ENCODE measurements around the genes SRGAP3 and TADA3.

- PRO-cap: bidirectional peak, plus-strand start at chr3:5189278, minus-strand start at chr3:5189267
- RRBS, 2 experiments: no CpG with 5 or more reads among the region's 6 CpGs
Observed at GRCh38 chr3:5189220-5189527, 1.7 kb downstream of the EDEM1 start.

DNA sequence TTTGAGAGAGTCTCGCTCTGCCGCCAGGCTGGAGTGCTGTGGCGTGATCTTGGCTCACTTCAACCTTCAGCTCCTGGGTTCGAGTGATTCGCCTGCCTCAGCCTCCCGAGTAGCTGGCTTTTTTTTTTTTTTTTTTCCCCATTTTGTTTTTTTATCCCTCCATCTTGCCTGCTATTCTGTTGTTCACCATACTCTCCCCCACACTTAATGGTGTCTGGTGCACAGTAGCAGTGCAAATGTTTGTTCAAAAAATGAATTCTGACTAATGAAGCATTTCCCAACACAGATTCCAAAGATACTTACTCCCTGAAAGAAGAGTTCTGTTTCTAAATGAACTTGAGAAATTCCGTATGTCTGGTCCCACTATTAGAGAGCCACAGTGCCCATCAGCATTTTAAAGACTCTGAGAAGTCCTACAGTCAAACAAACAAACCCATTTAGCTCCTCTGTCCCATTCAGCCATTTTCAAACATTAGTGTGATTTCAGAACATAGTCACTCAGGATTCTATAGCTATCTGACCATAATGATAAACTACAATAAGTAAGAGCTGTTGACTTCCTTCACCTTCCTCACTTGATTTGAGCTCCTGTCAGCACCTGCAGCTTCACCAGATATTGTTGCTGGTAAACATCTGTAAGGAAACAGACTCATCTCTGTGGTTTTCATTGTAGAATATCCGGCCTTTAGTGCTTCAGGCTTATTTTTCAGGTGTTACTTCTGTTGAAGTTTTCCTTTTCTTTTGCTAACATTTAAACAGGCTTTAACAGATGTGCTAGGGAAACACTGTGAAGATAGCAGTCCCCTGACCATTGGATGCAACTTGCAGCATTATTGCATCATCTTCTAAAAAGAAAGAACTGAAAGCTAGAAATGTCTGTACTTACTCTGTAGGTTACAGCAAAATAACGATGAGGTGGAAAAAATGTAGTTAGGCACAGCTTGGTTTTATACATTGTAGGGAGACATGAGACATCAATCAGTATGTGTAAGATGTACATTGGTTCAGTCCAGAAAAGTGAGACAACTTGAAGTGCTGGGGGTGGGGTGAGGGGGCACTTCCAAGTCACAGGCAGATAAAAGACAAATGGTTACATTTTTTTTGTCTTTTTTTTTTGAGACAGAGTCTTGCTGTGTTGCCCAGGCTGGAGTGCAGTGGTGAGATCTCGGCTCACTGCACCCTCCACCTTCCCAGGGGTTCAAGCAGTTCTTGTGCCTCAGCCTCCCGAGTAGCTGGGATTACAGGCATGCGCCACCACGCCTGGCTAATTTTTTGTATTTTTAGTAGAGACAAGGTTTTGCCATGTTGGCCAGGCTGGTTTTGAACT, 9.9 kb downstream of the EDEM1 start:
- PRO-cap: no peak
- RRBS, 2 experiments: no CpG with 5 or more reads among the region's 13 CpGs

DNA sequence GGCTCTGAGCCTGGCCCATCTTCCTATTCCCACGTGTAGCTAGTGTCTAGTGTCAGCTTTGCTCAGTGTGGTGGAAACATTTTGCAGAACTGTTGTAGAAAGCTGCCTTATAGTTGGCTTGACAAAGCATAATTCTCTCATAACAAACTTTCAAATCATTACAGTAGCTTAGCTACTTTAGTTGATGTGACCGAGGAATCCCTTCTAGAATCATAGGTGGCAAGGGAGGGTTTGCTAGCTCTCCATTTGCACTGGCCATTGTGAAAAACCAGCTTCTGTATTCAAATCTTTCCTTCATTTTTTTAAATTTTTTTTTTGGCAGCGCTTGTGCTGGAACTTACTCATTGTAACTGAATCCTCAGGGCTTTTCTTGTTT, 31.0 kb downstream of the EDEM1 start:
- PRO-cap: no peak
- RRBS, 2 experiments: no CpG with 5 or more reads among the region's 3 CpGs

DNA sequence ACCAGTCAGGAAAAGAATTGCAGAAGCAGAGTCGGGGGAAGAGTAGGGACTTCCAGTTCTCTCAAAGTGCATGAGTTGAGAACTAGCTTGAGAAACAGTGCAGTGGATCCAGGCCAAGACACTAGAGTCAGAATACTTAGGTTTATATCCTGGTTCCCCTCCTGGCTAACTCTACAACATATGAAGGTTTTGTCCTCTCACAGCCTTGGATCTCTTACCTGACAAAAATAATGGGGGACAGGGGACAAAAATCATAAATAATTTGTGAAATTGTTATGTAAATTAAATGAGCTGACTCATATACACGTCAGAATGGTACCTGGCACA, 150.0 kb downstream of the GRM7 start:
- PRO-cap: no peak
- RRBS, 2 experiments: no CpG with 5 or more reads among the region's 2 CpGs

DNA sequence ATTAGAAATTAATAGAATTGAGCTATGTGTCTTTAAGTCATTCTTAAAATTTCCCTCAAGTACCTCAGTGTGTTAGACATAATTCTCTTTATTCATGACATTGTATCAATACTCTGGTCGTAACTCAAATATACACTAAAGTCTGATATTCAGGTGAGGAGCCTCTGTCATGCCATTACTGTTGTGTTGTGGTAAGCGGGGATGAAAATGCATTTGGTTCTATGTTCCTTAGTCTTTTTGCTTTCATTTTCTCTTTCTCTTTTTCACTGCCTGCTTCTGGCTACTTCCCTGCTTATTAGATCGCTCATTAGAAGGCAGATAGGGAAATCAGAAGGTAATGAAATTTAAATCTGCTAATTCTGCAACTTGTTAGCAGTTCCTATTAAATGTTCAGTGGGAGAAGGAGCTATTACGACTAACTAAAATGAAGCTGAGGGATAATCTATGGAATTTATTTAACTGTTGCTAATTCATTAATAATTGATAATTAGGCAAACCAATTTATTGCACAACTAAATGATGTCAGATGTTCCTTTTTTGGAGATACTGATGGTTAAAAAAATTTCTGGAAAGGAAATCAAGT, 345.1 kb downstream of the GRM7 start:
- PRO-cap: no peak
- RRBS, 2 experiments: no CpG with 5 or more reads among the region's 4 CpGs

- PRO-cap: no peak
- RRBS, 2 experiments: no CpG with 5 or more reads among the region's 6 CpGs
Observed at GRCh38 chr3:8451494-8452010, 50.1 kb upstream of the LMCD1 start.

GRCh38 chr3:8611227-8611690, 33.3 kb downstream of the SSUH2 start:
- PRO-cap: no peak
- RRBS, 2 experiments: 95 to 96% methylated on average over 2 of the region's 17 CpGs

DNA sequence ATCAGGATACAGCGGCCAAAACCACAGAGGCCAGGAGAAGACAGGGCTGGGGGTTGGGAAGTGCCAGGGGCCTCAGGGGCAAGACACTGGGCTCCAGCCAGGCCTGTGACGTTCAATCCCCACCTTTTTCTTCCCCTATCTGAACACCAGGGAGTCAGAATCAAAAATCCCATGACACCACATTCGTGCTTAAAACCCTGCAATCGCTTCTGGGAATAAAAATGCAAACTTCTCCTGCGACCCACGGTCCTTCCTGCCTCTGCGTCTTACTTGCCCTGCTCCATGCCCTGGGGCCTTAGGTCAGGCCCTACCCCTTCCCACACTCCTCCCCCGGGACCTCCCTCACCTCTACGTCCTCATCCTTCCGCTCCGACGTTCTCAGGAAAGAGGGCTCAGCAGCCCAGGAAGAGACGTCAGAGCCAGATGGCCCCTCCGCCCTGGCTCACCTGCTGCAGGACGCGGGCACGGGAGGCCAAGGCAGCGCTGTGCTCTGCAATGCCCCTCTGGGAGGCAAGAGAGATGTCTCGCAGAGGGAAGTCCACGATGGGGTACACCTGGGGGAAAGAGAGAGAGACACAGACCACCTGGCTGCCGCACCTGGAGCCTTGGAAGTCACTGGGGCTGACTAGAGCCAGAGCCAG, 21.4 kb downstream of the SSUH2 start:
- PRO-cap: no peak
- RRBS, 2 experiments: no CpG with 5 or more reads among the region's 21 CpGs

DNA sequence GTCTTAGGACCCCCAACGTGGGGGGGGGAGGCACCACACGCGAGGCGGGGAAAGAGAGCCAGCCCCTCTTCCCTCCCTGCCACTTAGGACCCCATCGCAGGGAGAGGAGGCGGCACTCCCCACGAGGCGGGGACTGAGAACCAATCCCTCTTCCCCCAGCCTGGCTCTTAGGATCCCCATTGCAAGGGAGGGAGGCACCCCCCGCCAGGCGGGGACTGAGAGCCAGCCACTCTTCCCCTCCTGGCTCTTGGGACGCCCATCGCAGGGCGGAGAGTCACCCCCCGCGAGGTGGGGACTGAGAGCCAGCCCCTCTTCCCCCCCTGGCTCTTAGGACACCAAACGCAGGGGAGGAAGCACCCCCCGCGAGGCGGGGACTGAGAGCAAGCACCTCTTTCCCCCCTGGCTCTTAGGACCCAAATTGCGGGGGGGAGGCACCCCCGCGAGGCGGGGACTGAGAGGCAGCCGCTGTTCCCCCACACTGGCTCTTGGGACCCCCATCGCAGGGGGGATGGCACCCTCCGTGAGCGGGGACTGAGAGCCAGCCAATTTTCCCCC, 34.2 kb upstream of the SSUH2 start:
- PRO-cap: no peak
- RRBS, 2 experiments: no CpG with 5 or more reads among the region's 27 CpGs

- PRO-cap: no peak
Observed at GRCh38 chr3:8904952-8905151, 58.4 kb downstream of the RAD18 start.

GRCh38 chr3:8981567-8982107, 18.4 kb upstream of the RAD18 start:
- PRO-cap: no peak
- RRBS, 2 experiments: no CpG with 5 or more reads among the region's 11 CpGs

- PRO-cap: no peak
- RRBS, 2 experiments: no CpG with 5 or more reads among the region's 3 CpGs
Observed at GRCh38 chr3:9045895-9046239, 82.6 kb upstream of the RAD18 start.

DNA sequence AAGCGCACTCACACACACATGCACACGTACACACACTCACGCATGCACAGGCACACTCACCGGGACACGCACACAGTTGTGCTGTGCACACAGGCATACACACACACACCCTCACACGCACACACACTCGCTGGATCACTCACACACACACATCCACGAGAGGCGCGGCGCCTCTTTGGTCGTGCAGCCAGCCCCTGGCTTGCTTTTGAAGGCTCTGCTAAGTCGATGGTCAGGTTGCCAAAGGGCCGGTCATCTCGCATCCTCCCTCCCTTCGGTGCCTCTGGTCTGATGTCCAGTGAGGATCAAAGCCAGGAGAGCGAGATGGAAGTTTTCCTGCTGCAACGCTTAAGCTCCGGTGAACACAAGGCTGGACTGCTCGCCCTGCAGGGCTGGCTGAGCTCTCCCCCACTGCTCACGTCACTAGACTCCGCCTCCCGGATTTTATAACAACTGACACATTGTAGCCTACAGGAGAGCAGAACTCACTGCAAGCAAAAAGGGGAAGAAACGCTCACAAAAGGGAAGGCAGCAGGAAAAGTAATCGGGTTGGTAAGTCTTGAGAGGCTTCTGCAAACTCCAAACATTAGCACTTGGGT, at the start of gene SRGAP3:
TSS of gene SRGAP3 (minus strand) at position 374 of the 596 bp plus-strand sequence.
- PRO-cap: unidirectional peak, plus-strand start at position 124 of the sequence; bidirectional peak, plus-strand start at position 478 of the sequence, minus-strand start at position 363 of the sequence
- RRBS, 2 experiments: under 1 to 2% methylated on average over 6 of the region's 25 CpGs

DNA sequence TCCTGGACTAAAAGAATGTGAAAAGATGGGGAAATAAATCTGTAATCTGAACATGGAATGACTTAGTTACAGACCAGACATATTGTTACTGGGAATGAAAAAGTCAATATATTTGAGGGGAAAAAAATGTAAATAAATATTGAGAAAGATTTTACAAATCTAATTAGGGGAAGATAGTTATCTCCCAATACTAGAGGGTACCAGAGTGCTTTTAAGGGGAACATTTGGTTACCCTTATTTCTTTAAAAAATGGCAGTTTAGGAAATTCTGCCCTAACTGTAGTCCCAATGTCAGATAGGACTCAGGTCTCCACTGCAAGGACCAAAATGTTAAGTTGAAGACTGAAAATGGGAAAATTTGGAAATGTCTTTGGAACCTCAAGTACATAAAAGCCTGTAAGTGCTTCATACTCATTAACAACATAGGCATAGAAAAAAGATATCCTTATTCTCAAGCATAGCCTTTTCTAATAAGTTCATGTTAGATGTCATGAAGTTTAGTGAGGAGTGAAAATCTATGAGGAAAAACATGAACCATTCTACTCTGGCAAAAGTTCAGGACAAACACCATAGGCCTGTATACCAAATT, 10.6 kb upstream of the SETD5 start:
- PRO-cap: no peak

GRCh38 chr3:9389415-9390754, 7.5 kb upstream of the SETD5 start:
- PRO-cap: no peak
- RRBS, 2 experiments: no CpG with 5 or more reads among the region's 9 CpGs

DNA sequence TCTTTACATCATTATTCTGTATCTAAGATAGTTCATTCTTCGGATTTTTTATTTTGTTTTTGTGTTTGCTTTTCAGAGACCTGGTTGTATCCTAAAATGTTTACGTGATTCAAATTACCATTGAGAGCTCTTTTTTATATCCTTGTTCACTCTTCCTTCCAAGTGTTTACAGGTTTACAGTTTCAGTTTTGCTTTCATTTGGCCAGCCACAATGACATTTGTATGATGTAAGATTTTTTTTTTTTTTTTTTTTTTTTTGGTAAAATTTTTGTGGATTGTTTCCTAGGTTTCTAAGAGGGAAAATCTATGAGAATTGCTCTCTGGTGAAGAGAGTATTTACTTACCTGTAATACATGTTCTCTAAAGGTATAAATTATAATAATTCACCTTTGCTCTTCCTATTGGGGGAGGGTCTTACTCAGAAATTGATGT, 55.0 kb downstream of the SETD5 start:
- PRO-cap: no peak
- RRBS, 2 experiments: no CpG with 5 or more reads among the region's 2 CpGs

- PRO-cap: no peak
- RRBS, 2 experiments: no CpG with 5 or more reads among the region's 2 CpGs
Observed at GRCh38 chr3:9695667-9695884, 8.1 kb upstream of the CPNE9 start.

- PRO-cap: no peak
- RRBS, 2 experiments: 96 to 100% methylated on average over 2 of the region's 17 CpGs
Observed at GRCh38 chr3:9739457-9739949, 8.0 kb downstream of the BRPF1 start.

- PRO-cap: no peak
- RRBS, 2 experiments: 93 to 96% methylated on average over 6 of the region's 20 CpGs
Observed at GRCh38 chr3:9779699-9780959, 10.4 kb upstream of the CAMK1 start.

DNA sequence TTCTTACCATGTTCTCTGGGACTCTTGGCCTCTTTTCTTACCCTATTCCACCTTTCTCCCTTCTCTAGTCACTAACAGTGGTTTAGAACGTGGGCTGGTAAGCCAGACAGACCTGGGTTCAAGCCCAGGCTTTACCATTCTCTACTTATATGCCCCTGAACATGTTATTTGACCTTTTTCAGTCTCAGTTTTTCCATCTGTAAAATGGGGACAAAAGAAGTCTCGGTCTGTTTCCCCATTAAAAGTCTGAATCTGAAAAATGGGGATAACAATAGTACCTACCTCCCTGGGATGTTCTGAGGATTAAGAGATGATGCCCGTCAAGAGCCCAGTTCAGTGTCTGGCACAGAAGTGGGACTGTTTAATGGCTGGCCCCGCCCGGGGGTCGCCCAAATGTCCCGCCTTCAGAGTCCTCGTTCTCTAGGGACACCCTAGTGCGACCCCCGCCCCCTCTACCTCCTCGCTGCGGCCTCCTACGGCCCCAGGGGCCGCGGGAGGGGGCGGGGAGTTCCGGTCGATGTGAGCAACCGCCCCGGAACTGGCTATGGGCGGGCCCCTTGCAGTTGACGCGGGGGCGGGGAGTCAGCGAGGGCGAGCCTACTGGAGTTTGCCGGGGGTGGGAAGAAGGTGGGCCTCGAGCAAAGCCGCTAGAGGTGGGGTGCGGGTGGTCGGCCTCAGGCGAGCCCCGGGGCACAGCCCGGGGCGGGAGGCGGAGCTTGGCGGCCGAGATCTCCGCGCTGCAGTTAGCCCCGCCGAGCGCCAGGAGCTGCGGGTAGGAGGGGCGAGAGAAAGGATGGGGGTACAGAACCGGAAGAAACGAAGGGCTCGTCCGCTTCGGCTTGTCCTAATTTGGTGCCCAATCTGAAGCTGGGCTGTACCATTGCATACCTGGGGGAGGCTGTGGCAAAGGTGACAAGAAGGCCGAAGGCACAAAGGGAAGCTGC, at the start of gene TADA3:
TSS of gene TADA3 (minus strand) at position 540 of the 944 bp plus-strand sequence.
- PRO-cap: bidirectional peak, plus-strand start at position 562 of the sequence, minus-strand start at position 454 of the sequence; bidirectional peak, plus-strand start outside the sequence, minus-strand start at position 768 of the sequence
- RRBS, 2 experiments: 1 to 2% methylated on average over 12 to 16 of the region's 51 CpGs

Measured in HEK293 (cell line).